ReNcell CX (cell line): ENCODE results near the genes NWD2 and TLR10.

DNA sequence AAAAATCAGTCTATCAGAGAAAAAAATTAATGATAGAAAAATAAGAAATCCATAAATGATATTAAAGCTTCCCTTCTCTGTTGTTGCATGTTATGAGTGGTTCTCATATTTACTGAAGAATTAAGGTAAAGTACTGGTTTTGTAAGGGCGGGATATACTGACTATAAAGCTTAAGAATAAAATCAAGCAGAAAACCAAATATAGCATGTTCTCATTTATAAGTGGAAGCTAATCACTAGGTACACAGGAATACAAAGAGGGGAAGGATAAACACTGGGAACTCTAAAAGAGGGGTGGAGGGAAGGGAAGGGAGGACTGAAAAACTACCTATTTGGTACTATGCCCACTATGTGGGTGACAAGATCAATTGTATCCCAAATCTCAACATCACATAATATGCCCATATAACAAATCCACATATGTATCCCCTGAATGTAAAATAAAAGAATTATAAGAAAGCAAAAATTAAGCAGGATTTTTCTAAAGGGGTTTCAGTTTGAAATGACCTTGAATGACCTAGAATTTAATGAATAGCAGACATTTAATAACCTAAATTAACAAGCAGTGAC, 1808.2 kb downstream of the ARAP2 start:
- PRO-cap, result no peak

GRCh38 chr4:35478965-35479491, 765.3 kb downstream of the ARAP2 start:
- PRO-cap, result no peak

DNA sequence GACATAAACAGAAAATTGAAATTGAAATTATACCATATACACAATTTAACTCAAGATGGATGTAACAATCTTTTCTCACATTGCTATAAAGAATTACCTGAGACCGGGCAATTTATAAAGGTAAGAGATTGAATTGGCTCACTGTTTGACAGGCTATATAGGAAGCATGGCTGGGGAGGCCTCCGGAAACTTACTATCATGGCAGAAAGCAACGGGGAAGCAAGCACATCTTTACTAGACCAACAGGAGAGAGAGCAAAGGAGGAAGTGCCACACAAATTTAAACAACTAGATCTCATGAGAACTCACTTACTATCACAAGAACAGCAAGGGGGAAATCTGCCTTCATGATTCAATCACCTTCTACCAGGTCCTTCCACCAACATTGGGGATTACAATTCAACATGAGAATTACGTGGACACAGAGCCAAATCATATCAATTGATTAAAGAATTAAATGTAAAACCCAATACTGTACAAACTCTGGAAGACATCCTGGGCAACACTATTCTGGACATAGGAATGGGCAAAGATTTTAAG, 497.9 kb downstream of the ARAP2 start:
- PRO-cap, result no peak

GRCh38 chr4:35988712-35988934, 255.7 kb downstream of the ARAP2 start:
- PRO-cap, result no peak

GRCh38 chr4:36077470-36078367, 166.6 kb downstream of the ARAP2 start:
- PRO-cap, result no peak

GRCh38 chr4:36310602-36311328, 29.3 kb downstream of the DTHD1 start:
- PRO-cap, result no peak

- PRO-cap, result no peak
Observed at GRCh38 chr4:36332211-36332857, 50.9 kb downstream of the DTHD1 start.

- PRO-cap, result no peak
Observed at GRCh38 chr4:37244305-37245246, at the start of gene NWD2. Gene NWD2 (plus strand): TSS chr4:37244743.

- PRO-cap, result no peak
Observed at GRCh38 chr4:37590324-37590895, 95.8 kb downstream of the RELL1 start.

- PRO-cap, result no peak
Observed at GRCh38 chr4:37891528-37892147, 754 bp downstream of the TBC1D1 start.

- PRO-cap, result no peak
Observed at GRCh38 chr4:37977745-37978186, 17.6 kb downstream of the PTTG2 start.

DNA sequence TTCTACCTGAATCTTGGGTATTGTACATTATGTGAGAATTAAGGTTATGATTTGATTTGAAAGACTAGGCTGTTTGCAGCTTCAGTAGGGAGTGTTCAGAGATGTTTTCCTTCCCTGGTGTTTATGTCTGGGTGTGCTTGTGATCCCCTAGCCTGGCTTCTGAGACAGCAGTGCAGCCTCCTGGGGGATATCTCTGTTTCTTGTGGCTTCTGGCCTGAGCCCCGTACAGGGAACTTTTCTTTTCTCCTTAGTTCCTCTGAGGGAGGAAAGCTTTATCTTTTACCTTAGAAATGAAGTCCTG, 45.1 kb downstream of the PTTG2 start:
- PRO-cap, result no peak

DNA sequence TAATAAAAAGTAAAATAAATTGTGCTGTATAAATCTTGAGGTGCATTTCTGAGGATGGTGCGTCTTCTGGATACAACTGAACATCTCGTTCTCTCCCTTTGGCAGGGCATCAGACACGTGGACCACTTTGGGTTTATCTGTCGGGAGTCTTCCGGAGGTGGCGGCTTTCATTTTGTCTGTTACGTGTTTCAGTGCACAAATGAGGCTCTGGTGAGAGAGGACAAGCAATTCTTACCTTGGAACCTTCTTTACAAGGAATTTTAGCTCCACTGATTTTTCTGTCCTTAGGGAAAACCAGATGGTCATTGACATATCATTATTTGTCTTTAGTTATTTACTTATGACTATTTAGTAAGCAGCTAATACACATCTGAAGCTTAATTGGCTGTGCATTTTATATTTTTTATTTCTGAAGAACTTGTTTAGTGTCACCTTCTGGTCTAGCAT, 60.3 kb downstream of the PTTG2 start:
- PRO-cap, result no peak

- PRO-cap, result no peak
Observed at GRCh38 chr4:38082092-38082423, 121.9 kb downstream of the PTTG2 start.

DNA sequence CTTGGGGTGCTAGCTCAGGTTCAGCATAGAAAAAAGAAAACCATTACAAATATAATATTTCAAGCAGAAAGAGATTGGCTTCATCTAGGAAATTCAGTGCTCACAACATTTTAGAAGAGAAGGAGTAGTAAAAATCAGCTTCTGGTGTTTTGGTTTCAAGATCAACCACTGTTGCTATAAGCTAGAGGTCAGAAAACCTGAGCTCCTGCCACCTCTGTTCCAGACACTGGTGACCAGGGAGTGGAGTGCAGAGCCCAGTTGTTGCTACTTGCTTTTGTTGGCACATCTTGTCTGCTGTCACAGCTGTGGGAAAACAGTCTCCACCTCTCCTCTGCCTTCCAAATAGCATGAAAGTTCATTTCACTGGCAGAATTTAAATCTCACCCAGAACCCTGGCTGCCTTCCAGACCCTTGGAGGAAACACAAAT, 297.6 kb upstream of the KLF3 start:
- PRO-cap, result no peak

- PRO-cap, result no peak
Observed at GRCh38 chr4:38565384-38565846, 98.6 kb upstream of the KLF3 start.

GRCh38 chr4:38673554-38674107, 9.6 kb downstream of the KLF3 start:
- PRO-cap, result no peak

- PRO-cap, result no peak
Observed at GRCh38 chr4:38699175-38700007, 35.4 kb downstream of the KLF3 start.

DNA sequence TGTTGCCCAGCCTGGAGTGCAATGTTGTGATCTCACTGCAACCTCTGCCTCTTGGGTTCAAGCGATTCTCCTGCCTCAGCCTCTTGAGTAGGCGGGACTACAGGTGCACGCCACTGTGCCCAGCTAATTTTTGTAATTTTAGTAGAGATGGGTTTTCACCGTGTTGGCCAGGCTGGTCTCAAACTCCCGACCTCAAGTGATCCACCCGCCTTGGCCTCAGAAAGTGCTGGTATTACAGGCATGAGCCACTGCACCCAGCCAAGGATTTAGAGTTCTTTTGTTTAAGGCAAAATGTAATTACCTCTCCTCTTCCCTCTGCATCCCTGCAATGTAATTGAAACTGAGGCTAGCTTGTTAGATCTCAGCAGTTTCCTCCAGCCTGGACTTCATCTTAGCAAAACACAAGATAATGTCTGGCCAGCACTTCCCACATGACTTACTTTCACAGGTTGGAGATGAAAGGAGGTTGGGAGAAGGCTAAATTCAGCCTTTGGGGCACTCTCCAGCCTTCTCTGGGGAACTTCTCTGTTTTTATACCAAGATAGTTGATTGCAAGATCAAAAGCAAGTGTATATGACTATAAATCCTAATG, 37.8 kb downstream of the KLF3 start:
- PRO-cap, result no peak

DNA sequence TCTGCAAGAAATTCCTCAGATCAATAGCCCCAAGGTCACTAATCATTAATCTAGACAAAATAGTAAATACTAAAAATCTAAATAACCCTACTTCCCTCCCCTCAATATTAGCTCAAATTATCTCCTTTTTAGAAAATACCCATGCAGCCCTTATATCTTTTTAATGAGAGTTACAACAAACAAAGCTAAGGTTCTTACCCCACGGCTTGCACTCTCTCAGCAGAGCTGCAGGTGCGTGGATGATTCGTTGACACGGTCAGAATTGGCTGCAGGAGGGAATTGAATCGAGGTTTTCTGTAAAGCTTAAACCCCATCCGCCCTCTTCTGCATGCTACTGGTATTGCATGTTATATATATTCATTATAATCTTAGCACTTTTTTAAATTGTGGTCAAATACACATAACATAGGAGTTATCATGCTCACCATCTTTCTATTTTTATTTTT, at the start of gene TLR10:
Gene TLR10 (minus strand): TSS at position 268 of the 446 bp plus-strand sequence.
- PRO-cap, result no peak